Paraaortic lymph node (tissue), 1 donor: ENCODE results near the gene ITIH5.

GRCh38 chr10:7666418-7667097 lies at the start of gene ITIH5:
TSS of gene ITIH5 (minus strand) at chr10:7666966.
- PRO-cap = unidirectional peak, minus-strand start at chr10:7666964

- PRO-cap = bidirectional peak, plus-strand start at chr10:8332538, minus-strand start at chr10:8332286
Measured at GRCh38 chr10:8331936-8332904, 277.7 kb downstream of the GATA3 start.

GRCh38 chr10:8369573-8370204 lies 315.2 kb downstream of the GATA3 start:
- PRO-cap = bidirectional peak, plus-strand start at chr10:8370017, minus-strand start at chr10:8369812

- PRO-cap = no peak
Measured at GRCh38 chr10:9462246-9462495, 1407.7 kb downstream of the GATA3 start.

DNA sequence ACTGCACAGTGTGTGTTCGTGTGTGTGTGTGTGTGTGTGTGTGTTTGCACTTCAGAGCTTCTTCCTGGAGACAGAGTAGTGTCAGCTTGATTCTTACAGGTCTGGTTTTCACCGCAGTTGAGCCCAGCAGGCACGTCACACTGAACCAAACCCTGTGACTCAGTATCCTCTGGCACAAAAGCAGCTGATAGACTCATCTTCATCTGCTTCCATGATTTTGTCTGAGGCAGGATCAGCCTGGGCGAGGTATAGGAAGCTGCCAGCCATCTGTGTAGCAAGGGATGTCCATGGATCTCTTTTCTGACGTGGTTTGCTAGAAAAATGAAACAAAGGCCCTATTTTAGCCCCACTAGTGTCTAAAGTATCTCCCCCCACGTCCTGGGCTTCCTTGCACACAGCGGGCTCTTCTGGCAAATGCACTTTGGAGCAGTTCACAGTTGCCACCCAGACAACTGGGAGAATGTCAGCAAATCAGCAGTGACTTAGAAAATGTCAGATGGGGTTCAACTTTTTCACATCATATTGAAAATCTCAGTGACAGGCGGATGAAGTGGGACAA lies 373.2 kb upstream of the CELF2 start:
- PRO-cap = no peak

GRCh38 chr10:10871867-10872784 lies 145.5 kb upstream of the CELF2 start:
- PRO-cap = no peak

DNA sequence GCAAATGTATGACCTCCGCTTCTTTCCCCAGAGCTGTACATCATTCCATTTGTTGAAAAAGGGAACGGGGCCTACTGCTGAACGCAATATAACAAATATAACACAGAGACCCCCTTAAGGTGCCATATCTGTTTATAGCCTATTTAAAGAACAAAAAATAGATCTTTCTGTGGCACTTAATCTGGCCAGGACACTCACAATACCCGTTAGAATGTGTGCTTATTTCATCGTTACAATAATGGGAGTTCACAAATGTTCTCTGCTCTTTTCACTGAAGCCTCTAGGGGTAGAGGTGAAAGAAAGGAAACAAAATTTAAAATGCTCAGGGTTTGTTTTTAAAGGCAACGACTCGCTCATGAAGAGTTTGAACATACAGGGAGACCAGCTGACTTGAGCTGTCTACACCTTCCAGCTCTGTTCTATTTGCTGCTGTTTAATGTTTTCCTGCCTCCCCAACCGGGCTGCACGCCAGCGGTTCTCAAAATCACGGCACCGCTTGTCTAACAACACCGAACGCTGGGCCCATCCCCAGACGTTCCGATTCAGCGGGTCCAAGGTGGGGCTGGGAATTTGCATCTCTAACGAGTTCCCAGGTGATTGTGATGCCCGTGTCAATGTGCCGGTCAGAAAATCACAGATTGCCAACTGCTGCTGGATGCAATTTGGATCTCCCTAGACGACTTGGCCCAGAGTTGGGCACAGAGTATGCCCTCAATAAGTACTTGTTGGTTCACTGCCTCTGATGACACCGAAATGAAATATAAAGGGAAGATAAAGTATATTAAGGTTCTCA lies 28.2 kb downstream of the CELF2 start:
- PRO-cap = no peak

DNA sequence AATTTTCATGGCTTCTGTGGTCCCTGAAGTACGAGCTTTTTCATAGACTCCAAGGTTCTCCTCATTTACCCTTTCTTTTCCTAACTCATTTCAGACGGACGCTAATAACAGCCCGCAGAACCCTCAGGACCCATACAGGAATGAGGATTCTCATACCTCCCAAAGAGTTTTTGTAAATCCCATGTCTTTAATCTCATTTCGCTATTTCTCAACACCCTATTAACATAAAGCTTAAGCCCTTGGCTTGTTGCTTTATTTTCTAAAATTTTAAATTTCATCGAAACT lies 28.8 kb downstream of the CELF2 start:
- PRO-cap = no peak

- PRO-cap = unidirectional peak, minus-strand start at chr10:11150187; unidirectional peak, minus-strand start at chr10:11150600
Measured at GRCh38 chr10:11150059-11150915, 132.6 kb downstream of the CELF2 start.

- PRO-cap = bidirectional peak, plus-strand start at chr10:11176221, minus-strand start at chr10:11176074
Measured at GRCh38 chr10:11175505-11176310, 158.0 kb downstream of the CELF2 start.

DNA sequence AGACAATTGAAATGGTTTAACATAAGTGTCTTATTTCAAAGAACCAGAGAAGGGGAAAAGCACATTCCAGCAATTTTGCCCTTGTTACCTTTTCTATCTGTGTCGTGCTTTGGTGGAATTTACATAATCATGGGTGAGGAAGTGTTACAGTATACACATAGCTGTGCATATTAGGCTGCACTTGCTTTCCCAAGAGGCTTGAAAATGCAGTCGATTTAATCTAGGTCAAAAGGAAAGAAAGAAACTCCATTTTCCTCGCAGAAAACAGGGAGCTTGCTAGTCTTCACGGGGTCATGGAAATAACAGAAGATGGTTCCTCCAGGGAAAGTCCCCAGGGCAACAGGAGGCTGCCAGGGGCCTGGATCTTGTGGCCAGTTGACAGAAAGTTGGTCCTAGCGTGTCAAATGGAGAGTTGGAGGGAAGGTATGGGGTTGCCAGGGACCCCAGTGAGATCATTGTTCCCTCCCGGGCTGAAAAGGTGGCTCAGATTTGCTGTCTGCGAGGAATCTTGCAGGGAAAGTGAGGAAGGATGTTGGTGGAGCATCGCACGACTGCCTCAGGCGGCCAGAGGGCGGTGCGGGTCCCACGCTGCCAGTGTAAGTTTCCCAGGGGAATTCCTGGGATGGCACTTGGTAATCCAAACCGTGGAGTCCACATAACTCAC lies 189.5 kb downstream of the CELF2 start:
- PRO-cap = no peak

DNA sequence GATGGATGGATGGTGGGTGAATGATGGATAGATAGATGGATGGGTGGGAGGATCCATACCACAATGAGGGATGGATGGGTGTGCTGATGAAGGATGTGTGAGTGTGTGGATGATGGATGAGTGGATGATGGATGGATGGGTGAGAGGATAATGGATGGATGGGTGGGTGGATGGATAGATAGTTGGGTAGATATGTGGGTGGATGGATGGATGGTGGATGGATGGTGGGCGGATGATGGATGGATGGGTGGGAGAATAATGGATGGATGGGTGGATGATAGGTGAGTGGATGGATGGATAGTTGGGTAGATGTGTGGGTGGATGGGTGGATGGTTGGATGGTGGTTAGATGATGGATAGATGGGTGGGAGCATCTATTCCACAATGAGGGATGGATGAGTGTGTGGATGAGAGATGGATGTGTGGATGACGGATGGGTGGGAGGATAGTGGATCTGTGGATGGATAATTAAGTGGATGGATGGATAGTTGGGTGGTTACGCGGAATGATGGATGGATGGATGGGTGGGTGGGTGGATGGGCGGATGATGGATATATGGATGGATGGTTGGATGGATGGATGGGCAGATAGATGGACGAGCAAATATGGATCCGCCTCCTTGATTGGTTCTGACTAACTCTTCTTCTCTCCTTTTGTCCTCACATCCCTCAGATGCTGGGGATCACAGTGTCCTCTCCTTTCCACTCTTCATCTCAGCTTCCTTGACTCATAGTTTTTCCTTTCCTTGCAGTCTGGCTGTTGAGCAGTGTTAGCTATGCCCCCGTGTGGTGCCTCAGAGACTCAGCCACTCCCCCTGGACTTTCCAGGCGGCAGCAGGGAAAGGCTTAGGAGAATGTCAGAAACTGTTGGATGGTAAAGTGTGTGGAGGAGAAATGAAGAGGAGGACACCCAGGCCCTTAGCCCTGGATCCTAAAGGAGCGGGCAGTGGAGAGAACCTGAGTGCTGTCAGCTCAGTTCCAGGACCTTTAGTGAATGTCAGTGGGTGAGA lies 267.2 kb downstream of the CELF2 start:
- PRO-cap = no peak

GRCh38 chr10:11296477-11297688 lies 279.2 kb downstream of the CELF2 start:
- PRO-cap = no peak

DNA sequence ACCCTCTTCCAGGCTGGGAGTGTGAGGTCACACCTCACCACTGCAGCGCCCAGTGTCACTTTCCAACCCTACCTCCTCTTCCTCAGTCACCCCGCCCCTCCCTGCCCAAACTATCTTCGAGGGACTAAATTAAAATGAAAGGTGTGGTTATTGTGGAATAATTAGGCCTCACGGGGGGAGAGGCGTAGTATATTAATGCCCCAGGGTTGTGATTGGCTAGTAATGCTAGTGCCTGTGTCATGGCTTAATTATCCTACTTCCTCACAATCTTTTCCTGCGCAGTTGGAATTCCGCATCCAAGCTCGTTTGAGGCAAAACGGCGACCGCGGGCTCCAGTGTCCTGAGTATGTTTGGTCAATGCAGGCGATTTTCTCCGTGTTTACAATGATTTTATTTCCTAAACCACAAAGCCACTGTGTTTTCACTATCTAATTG lies 282.8 kb downstream of the CELF2 start:
- PRO-cap = no peak

GRCh38 chr10:11306766-11307122 lies 289.1 kb downstream of the CELF2 start:
- PRO-cap = no peak

- PRO-cap = no peak
Measured at GRCh38 chr10:11538817-11539983, 72.2 kb downstream of the USP6NL start.

DNA sequence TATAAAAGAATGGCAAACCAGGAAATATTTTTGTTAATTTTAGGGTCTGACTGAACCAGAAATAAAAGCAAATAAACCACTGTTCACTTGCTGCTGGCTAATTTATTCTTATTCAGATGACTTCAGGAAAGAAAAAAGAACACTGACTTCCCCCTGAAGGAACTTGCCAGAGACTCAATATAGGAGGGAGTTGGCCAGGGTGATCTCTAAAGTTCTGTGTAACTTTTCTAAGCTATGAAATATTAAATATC lies 1.2 kb downstream of the USP6NL start:
- PRO-cap = no peak

- PRO-cap = no peak
Measured at GRCh38 chr10:11612388-11613010, 1.0 kb upstream of the USP6NL start.

DNA sequence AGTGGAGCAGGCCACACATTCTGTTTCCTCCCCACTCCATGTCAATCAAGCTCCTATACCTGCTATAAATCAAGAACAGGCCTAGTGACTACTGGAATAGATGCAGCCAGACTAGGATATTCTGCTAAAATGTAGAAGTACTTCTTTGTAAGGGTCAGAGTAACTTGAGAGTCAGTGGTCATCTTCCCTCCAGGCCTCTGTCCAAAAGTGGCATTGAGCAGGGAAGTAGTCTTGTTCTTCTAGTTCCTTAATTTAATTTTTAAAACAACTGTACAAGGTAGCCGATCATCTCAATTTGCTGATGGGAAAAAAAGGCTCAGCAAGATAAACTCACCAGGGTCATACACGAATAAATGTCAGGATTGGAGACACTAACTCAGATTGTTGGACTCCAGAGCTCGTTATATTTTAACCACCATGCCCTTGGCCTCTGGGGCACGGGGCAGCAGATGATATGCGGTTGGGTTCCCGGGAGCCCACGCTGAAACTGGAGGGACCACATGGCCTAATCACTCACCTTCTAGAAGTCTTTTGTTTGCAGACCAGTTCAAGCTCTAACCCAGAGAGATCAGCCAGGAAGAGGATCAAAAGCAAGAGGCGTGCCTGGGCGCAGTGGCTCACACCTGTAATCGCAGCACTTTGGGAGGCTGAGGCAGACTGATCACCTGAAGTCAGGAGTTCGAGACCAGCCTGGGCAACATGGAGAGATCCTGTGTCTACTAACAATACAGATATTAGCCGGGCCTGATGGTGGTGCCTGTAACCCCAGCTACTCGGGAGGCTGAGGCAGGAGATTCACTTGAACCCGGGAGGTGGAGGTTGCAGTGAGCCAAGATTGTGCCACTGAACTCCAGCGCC lies 42.7 kb upstream of the ECHDC3 start:
- PRO-cap = no peak

DNA sequence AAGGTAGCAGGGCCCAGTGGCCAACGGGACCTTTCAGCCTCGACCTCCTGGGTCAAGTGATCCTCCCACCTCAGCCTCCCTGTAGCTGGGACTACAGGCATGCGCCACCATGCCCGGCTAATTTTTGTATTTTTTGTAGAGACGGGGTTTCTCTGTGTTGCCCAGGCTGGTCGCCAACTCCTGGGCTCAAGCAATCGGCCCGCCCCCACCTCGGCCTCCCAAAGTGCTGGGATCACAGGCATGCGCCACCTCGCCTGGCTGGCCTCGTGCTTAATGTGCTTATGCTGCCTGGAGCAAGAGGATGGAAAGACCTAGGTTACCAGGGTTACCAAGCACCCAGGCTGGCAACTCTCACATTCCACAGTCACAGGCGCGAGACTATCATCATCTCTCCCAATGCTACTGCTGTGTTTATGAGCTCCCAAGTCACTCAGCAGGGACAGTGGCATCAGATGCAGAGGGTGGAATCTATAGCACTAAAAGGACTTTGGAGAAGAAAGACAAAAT lies 23.8 kb upstream of the PROSER2 start:
- PRO-cap = no peak